Ascending aorta (tissue), 1 donor: ENCODE measurements around a stretch of chr5.

- PRO-cap = no peak
These were observed 763 bp downstream of the TARS1 start for GRCh38 chr5:33441505-33441951.

- PRO-cap = no peak
These were observed 84.8 kb downstream of the ADAMTS12 start for GRCh38 chr5:33806870-33807471.

DNA sequence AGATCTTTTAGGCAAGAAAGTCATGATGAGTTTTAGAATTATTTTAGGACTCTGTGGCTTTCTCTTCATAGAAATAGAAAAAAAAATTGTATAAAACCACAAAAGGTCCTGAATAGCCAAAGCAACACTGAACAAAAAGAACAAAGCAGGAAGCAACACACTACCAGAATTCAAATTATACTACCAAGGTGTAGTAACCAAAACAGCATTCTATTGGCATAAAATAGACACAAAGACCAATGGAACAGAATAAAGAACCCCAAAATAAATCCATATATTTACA, 1.1 kb upstream of the AMACR start:
- PRO-cap = no peak

DNA sequence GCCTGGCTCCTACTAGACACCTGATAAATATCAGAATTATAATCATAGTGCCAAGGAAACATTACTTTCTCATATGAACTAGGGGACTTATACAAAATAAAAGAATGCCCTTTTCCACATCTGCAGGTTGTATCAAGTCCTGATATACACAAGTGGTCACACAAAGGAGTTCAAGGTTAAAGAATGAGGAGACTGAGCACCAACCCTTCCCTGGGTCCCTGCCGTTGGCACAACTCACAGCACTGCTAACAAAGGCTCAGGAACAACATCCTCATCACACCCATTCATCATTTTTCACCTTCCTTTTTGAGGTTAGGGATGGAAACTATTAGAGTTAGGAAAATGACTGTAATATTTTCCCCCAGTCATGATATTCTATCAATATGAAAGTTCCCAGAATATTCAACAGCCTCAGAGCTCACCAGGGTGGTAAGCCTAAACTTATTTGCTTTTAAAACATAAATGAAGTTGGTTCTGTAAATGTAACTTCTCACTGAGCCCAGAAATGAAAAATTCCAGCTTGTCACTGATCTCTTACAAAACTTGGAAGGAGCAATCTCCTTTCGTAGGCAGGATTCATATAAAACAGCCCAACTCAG, 34.4 kb upstream of the RAI14 start:
- PRO-cap = no peak

- PRO-cap = no peak
These were observed 43.7 kb downstream of the RAI14 start for GRCh38 chr5:34699743-34700286.

DNA sequence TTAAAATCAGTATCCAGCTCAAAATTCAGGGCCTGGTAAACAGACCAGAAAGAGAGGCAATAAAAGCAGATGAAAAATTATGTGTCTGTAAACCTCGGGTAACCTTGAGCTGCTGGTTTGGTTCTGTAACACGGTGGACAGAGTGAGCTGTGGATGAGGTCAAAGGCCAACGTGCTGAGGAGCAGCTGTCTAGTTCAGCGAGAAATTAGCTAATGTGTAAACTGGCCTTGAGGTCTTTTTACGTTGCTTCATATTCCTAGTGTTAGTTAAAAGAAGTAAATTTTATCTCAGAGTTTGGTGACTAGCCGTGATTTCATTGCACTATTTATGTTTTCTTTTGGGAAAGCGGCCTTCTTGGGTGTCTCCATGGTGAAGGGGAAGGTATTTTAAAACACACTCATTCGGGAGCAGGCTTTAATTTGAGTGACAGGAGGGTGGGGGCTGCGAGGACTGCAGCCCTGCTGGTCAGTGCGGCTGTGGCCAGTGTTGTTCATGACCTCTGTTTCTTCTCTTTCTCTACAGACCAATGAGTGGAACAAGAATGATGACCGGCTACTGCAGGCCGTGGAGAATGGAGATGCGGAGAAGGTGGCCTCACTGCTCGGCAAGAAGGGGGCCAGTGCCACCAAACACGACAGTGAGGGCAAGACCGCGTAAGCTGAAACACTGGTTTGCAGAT, 81.9 kb upstream of the TTC23L start:
- PRO-cap = no peak

DNA sequence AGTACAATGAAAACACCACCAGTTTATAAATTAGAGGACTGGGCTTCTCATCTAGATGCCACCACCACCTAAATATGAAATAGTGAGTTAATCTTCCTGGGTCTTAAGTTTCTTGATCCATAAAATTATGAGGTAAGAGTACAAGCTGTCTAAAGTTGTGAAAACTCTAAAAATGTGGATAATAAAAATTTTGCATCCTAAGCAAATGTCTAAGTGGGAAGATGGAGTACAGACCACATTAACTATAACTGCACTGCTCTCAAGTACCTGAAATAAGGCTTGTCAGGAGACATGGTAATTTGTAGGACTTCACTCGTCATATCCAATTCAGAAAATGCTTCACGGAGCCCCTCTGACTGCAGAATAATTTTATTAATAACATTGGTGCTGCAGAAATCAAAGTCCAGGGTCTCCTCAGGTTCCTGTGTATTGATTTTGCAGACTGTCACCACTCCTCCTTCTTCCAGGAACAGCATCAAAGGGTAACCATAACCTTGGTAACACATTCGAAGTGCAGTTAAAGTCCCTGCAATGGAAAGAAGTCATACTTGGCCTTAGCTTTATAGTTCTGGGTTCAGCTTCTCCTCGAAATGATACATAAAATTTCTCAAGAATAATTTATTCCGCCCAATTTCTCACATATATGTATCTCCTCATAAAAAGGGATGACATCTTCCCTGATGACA, 3.9 kb downstream of the RAD1 start:
- PRO-cap = no peak

- PRO-cap = no peak
These were observed 58.3 kb downstream of the PRLR start for GRCh38 chr5:35171909-35172421.

DNA sequence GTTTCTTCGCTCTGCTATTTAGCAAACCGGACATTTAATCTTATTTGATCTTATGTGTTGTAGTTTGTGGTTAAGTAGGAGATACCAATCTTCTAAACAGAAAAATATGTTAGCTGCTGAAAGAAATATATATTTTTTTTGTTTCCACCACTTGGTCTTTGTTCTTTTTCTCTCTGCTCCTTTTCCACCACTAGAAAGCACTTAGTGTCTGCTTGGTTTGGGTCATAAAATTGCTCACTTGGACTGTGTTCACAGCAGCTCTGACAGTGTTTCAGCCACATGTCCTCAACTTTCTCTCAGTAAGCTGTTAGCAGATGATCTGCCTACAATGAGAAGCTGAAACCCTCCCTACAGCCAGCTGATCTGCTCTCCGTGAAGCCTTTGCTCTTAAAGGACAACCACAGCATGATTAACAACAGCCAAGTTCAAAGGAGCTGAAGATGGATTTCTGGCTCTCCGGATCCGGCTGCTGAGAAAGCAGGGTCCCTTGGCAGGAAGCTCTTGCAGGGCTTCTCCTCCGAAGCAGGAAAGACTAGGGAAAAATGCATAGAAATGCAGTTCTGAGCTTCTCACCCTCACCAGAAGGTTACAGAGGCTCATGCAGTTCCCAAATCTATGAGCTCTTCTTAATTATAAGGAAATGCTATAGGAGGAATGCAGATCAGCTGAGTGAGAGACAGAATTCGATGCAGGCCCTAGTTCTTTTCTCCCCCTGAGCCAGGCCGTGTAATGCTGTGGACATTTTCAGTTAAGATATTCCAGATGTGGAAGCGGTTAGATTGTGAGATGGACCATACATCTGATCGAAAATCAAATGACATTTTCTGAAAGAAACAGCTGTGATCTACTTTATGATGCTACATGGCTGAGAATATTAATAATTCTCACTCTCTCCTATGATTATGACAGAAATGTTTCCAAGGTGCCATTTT, 31.5 kb downstream of the PRLR start:
- PRO-cap = no peak

DNA sequence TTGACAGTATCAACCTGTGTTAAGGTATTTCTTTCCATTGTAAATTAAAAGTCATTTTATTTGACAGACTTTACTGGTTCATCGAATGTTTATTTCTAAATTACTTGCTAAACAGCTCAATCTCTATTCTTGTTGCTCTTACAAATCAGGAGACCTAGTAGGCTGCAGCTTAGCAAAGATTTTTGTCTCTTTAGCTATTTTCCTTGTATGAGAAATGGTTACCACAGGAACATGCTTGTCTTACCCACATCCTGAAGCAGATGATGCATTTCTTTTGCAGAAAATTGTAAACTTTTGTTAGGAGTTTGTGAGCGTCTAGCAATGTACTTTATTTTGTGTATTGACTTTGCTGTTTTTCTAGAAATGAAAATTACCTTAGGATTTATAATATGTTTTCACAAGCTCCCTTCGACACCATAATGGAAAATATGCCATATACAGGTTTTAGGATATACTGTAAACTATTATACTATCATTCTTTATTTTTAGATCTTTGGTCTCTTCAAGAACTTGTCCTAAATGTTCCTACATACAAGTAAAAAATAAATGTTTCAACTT, 53.9 kb downstream of the SPEF2 start:
- PRO-cap = no peak

- PRO-cap = no peak
These were observed 75.7 kb upstream of the IL7R start for GRCh38 chr5:35780910-35781381.

DNA sequence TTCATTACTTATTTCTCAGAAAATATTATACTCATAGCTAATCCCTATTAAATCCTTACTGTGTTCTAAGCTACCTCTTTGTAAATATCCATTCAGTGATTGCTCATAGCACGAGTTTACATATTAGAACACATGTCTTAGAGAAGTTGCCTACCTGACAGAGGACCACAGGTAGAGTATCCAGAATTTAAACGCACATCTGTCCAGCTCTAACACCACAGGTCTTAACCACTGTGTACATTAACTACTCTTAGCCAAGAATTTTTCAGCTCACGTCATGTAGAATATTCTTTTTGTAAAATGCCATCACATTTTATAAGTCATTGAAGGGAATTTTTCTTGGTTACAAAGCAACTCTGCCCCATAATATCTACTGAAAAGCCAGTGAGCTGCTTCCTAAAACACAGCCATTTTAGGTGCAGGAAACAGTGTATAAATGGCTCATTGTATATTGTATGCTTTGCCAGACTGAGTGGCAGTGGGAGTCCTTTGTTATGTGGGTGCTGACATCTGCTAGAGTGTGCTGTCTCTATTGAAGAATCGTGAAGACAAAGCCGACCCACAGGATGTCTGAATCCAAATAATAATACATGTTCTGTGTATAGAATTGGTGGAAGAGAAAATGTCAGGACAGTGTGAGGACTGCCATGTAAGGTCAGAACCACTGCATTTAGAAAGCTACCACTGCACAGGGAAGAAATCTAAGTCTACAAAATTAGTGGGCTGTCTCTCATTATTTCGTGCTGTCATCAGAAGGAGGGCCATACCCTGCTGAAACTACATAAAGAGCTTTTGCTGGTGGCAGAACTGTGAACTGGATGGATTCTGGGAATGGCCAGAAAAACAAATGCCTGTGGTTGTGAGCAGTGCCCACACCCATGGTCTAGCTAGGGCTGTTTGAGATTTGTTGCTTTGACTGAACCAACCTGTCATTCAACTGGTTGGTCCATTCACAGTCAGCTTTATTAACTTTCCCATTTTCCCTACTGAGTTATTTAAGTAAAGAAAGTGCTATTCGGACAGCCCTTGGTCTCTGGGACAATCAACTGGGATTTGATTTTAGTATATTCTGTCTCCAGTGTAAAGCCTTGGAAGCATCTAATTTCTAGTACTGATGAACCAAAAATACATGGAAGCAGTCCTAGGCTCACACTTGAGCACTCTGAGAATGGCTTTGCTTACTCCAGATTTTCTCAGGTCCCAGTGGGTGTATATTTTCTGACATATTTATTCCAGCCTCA, 2.4 kb downstream of the IL7R start:
- PRO-cap = no peak

GRCh38 chr5:35876152-35876957, 19.7 kb downstream of the IL7R start:
- PRO-cap = no peak

DNA sequence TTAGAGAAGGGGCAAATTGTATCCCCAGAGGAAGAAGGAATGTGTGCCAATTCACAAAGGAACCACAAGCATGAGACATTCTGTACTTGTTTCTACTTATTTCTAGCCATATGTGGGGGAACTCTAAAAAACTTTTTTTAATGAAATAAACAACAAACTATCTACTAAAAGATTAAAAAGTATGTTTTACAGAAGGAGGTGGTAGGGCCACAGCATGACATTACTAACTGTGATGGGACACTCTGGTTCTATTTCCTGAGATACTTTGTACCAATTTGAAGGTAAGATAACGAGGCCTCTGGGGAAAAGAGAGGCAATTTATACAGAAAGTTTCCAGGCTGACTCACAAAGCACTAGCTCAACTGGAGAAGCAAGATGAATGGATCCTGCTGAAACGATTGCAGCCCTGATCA, 22.5 kb downstream of the RANBP3L start:
- PRO-cap = no peak

DNA sequence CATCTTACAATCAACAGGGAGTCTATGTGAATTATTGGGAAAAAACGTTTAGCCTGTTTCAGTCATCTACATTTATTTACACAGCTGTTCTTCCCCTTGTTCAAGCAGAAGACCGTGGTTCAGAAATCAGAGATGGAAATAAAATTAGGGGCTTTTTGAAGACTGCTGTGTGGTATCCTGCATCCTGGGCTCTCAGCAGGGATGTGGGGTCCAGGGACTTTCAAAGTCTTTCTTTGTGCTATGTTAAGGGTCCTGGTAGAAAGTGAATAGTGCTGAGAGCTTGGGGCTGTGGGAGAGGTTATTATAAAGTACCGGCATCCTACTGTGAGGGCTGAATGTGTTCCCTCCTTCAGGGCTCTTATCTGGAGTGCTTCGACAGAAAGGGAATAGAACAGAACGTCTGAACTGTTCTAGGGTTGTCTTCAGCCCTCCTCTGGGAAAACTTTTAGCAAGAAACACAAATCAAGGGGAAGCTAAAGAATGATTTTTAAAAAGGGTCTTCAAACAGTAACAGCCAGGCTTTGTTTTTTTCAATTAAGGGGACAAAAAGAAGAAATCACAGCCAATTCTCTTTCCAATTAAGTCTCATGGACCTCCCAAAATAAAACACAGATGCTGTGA, 15.8 kb upstream of the SLC1A3 start:
- PRO-cap = no peak

GRCh38 chr5:36648346-36648610, 41.9 kb downstream of the SLC1A3 start:
- PRO-cap = no peak

- PRO-cap = no peak
These were observed 51.0 kb downstream of the SLC1A3 start for GRCh38 chr5:36657486-36657776.

DNA sequence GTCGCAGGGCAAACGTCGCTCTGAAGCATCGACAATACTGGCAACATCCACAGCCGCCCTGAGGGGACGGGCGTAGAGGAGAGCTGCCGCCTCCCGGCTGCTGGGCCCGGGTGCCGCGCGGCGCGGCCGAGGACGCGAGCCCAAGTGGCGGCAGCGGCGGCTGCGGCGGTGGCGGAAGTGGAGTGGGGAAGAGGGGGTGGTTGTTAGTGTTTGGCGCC, 149 bp upstream of the NIPBL start:
- PRO-cap = bidirectional peak, plus-strand start outside the sequence, minus-strand start at position 184 of the sequence

DNA sequence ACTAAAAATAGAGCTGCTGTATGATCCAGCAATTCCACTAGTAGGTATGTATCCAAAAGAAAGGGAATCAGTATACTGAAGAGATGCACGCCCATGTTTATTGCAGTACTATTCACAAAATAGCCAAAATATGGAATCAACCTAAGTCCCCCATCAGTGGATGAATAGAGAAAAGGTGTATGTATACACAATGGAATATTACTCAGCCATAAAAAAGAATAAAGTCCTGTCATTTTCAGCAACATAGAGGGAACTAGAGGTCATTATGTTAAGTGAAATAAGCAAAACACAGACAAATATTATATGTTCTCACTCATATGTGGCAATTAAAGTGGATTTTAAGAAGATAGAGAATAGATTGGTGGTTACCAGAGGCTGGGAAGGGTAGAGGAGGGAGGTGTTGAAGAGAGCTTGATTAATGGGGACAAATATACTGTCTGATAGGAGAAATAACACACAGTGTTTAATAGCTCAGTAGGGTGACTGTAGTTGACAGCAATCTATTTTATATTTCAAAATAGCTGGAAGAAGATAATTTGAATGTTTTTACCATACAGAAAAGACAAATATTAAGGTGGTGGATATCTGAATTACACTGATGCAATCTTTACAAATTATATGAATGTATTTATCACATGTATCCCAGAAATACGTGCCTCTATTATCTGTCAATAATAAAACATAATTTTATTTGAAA, 88.7 kb downstream of the NIPBL start:
- PRO-cap = no peak

- PRO-cap = no peak
These were observed 90.2 kb downstream of the NIPBL start for GRCh38 chr5:36966874-36967013.